ENCODE data around the genes RBM15B and IQCF5.

DNA sequence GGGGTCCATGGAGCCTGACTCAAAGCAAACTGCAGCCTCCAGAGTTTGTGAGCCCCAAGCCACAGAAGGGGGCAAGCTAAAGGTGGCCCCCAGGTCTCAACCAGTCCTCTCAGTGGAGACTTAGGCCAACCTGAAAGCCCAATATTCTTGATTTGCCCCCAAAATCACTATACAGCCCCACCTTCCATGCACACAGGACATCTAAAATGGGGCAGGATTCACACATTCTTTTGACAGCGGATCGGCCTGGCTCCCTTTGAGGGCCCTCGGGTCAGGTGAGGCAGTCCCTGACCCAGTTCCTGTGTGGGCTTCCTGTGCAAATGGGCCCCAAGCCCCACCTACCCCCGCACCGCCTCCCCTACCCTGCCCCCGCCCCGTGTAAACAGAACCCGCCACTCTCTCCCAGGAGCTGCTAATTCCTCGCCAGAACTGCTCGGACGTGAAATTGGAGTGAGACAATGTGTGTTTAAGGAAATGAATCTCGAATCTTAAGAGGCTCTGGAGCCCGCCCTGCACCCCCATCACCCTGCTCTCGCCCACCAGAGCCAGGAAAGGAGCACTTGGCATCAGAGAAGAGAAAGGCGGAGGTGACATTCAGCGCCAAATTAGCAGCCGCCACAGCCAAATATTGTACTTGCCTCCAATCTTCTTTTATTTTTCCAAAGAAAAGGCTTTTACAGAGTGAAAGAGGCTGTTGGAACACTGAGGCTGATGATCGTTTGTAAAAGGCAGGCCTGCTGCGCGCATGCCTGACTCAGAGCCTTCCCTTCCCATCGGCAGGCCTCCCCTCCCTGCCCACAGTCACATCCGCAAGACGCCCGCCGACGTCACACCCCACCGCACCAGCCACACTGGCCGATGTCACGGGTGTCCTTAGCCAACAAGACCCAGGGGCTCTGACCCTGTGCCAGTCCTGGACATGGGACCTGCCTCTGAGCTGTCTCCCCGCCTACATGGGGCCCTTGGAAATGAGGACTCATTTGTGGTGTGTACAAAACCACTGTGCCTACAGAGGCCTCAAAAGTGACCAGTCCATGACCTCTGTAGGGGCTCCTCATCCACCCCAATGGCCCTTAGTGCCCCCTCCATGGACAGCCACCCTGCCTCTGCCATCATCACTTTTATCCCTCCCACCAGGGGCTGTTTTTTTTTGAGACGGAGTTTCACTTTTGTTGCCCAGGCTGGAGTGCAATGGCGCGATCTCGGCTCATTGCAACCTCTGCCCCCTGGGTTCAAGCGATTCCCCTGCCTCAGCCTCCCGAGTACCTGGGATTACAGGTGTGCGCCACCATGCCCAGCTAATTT is 53.0 kb downstream of the CACNA2D2 start:
- RRBS = no CpG with 5 or more reads among the region's 37 CpGs

DNA sequence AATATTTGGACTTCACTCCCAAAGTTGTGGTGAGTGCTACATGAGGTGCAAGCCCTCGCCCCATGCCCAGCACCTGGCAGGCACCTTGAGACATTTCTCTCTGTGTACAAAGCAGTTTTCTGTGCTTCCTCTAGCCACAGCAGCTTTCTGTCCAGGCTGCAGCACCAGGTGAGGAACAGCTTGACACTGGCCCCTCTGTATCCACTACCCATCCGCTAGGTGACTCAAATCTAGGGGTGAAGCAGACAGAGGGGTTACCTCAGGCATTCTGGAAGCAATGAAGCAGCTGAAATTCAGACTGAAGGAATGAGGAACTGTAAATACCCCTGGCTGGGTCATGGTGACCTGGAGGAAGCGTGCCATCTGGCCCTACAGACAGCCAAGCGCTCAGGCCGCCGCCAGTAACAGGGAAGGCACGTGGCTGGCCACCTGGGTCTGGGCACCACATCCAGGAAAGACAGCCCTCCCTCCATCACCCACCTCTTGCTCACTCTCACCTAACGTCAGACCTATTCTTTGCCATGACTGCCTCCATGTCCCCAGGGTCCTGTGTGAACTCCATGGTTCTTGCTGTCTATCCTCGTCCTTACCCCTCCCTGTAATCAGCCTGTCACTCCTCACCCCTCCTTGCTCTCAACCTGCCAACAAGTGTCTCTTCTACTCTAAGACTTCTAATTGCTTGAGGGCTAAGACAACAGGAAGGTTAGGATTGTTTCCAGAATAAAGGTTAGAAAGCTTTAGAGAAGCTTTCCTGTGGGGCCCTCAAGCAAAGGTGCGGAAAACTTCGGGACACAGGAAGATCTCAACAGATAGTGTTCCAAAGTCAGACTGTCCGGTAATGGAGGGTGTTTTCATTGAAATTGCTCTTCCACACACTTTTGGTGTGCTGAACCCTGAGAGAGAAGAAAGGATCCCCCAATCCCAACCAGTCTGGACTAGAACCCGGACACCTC is 6.4 kb downstream of the CISH start:
- RRBS = no CpG with 5 or more reads among the region's 13 CpGs

DNA sequence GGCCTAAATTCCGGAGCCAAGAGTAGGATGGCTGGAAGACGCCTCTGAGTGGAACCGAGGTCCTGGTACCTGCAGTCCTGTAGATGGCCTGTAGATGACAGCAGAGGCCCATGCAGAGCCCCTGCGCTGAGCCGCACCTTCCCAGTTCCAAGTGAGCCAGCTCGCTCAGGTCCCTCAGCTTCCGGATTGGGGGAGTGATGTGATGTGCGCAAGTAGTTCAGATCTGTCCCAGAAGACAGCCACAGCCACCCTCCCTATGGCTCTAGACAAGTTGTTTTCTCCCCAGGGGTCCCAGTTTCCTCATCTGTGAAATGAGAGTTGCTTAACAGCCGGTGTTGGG is 965 bp upstream of the MAPKAPK3 start:
- RRBS = no CpG with 5 or more reads among the region's 9 CpGs

DNA sequence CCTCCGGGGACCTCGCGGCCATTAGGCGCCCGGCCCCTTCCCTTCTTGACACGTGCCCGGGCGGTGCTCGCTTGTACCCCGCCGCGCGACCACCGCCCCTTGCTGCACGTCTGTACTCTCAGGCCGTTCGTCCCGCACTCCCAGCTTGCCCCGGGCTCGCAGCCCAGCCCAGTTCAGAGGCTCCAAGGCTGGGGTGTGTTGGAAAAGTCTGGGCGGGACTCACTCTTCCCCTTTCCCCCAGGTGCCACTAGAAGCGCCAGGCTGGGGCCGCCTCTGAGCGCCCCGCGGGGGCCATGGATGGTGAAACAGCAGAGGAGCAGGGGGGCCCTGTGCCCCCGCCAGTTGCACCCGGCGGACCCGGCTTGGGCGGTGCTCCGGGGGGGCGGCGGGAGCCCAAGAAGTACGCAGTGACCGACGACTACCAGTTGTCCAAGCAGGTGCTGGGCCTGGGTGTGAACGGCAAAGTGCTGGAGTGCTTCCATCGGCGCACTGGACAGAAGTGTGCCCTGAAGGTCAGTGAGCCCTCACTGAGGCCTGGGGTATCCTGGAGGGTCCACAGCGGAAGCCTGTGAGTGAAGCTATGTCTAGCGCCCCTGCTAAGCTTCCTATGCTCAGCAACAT is 432 bp downstream of the MAPKAPK3 start:
- RRBS = 1% methylated on average over 12 of the region's 42 CpGs

- RRBS = no CpG with 5 or more reads among the region's 20 CpGs
Observed at GRCh38 chr3:51249106-51249387, 136.0 kb upstream of the MANF start.

DNA sequence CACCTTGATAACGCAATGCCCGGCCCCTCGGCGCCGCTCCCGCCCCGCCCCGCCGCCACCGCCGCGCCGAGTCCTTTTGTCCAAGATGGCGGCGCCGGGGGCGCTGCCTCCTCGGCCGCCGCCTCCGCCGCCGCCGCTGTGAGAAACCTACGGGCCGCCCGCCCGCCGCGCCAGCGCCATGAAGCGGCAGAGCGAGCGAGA is at the start of gene RBM15B:
Gene RBM15B (plus strand): TSS at position 64 of the 201 bp plus-strand sequence.
- RRBS = 1% methylated on average over 15 of the region's 34 CpGs

DNA sequence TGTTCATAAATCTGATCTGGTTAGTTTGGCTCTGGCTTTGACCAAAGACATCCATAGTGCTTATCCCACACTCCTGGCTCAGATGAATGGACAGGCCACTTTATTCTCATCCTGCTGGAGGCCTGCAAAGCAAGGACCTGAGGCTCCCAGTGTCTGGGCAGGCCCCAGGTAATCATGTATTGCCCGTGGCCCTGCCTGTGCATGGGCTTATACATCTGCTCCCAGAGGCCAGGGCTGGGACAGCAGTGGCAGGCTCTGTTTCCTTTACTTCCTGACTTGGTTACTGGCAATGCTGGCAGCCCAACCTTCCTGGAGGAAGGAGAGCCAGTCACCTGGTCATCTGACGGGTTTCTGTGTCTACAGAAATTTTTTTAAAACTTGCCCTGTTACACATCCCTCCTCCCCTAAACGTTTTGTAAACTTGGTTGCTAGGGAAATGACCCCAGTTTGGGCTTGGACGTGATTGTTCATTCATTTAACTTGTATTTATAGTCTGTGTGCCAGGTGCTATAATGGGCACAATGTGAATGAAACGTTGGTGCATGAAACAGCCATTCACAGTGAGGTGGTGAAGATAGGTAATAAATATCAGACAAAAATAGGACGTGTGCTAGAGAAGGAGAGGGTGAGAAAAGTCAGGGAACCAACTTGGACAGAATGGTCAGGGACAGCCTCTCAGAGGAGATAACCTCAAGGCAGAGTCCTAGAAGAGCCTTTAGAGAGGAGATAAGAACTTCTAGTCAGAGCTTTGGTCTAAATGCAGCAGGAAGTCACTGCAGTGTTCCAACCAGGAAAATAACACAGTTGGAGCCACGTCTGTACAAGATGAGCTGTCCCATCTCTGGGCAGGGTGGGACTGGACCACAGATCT is 14.0 kb downstream of the TEX264 start:
- RRBS = no CpG with 5 or more reads among the region's 7 CpGs

DNA sequence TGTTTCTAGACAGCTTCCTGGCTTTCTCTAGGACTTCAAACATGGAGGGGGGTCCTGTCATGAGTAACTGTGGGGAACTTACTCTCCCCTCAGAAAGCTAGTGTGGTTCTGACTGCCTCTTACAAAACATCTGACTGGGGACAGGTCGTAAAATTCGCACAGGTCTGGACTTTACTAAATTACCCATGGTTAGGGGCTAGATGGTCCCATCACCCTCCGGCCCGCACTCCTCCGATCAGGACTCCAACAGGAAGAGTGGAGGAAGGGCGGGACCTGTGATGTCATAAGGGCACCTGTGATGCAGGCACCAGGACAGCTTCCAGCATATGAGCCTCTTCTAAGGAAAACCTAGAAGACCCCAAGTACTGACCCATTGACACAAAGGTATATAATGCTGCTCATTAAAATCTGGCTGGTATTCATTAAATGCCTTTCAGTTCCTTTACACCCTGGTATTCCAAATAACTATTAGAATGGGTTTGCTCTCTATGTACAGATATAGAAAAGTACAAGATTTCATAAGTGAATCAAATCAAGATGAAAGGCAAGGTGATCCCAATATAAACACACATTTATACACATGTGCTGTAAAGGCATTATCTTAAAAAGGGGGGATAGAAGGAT is at the start of gene IQCF5:
Gene IQCF5 (minus strand): TSS at position 257 of the 624 bp plus-strand sequence.
- RRBS = no CpG with 5 or more reads among the region's 6 CpGs

DNA sequence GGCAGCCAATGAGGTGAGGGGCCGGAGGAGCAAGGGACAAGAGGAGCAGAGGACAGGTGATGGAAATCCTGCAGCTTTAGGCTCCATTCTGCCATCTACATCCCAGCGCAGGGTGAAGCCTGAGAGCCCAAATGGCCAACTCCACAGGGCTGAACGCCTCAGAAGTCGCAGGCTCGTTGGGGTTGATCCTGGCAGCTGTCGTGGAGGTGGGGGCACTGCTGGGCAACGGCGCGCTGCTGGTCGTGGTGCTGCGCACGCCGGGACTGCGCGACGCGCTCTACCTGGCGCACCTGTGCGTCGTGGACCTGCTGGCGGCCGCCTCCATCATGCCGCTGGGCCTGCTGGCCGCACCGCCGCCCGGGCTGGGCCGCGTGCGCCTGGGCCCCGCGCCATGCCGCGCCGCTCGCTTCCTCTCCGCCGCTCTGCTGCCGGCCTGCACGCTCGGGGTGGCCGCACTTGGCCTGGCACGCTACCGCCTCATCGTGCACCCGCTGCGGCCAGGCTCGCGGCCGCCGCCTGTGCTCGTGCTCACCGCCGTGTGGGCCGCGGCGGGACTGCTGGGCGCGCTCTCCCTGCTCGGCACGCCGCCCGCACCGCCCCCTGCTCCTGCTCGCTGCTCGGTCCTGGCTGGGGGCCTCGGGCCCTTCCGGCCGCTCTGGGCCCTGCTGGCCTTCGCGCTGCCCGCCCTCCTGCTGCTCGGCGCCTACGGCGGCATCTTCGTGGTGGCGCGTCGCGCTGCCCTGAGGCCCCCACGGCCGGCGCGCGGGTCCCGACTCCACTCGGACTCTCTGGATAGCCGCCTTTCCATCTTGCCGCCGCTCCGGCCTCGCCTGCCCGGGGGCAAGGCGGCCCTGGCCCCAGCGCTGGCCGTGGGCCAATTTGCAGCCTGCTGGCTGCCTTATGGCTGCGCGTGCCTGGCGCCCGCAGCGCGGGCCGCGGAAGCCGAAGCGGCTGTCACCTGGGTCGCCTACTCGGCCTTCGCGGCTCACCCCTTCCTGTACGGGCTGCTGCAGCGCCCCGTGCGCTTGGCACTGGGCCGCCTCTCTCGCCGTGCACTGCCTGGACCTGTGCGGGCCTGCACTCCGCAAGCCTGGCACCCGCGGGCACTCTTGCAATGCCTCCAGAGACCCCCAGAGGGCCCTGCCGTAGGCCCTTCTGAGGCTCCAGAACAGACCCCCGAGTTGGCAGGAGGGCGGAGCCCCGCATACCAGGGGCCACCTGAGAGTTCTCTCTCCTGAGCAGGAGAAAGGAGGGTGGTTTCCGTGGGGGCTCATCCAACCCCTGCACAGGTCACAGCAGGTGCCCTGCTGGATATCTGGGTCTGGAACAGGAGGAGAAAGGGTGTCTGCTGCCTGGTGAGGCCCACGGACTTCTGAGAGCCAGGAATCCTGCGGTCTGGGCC is 842 bp downstream of the GPR62 start:
- RRBS = 5% methylated on average over 27 of the region's 129 CpGs

DNA sequence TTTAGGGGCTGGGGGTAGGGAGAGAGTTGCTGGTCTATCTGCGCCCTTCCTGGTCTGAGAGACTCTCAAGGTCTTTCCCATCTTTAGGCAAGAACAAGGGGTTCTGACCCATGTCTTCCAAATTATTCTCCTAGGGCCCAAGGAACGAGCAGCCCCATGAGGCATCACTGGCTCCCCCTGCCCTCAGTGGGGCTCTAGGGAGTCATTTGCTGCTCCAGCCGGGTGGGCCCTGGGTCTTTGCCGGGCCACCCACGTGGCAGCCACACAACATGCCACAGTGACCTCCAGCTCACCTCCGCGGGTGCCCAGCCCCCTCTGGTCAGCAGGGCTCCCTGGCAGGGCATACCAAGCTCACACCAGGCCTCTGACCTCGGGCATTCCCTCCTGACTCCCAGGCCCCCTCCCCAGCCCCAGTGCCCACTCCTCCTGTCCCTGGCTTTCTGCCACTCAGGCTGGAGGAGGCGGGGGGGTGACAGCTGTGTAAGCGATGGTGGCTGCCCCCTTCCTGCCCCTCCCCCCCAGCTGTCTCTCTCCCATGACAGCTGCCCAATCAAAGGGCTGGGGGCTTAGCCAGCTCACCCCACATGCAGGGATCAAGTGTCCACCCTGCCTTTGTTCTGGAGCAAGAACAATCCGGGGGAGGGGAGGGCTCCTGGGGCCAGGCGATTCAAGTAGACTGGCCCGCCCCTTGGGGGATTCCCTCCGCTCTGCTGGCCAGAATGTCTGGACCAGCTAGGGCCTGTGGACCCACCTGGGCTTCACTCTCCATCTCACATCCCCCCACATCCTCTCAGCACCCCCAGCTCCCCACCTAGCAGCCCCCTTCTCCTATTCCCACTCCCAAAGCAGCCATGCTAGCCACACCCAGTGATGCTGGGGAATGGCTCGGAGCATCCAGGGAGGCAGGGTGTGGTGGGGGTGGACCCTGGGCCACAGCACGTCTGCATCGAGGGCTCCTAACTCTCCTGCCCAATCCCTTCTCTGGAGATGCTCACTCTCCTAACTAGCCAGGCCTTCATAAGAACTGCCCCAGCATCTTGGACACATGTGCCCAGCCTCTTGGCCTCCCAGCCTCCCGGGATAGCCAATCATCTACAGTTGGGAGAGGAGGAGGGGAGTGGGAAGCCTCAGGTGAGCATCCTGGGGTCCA is 3.1 kb downstream of the PCBP4 start:
- RRBS = no CpG with 5 or more reads among the region's 18 CpGs

- RRBS = no CpG with 5 or more reads among the region's 1 CpG
Observed at GRCh38 chr3:51982409-51982734, 963 bp upstream of the ACY1 start.

DNA sequence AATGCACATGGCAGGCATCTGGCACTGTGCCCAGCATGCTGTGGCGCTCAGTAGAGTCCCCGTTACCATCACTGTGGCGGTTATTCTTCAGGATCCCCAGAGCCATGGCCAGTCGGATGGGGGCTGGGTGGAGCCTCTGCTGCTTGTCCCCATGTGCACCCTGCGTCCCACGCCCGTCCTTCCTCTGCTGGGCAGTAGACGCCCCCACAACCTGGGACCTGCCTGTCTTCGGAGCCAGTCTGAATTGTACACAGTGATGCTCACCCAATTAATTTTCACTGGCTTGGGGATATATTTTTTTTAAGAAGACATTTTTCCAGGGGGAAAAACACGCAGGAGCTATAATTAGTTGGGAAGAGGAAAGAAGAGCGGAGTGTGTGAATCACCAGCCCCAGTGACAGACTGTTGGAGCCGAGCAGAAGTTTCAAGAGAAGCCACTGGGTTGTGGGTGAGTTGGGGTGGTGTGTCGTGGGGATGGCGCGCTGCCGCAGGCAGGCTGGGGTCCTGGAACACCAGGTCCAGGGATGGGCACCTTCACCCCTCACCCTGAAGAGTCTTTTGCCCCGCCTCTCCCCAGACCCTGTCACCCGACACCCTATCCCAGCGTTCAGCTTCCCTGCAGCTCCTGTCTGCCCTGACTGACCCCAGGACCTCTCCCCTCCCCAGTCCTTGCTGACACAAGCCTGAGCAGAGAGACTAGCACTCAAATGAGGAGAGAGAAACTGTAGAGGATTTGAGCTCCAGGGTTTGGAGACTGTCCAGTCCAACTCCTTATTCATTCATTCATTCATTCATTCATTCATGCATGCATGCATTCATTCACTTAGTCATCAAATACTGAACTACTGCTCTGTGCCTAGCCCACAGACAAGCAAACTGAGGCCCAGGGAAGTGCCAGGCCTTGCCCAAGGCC is 27.0 kb upstream of the RPL29 start:
- RRBS = no CpG with 5 or more reads among the region's 19 CpGs

GRCh38 chr3:52064696-52065941 is 8.7 kb upstream of the DUSP7 start:
- RRBS = 46% methylated on average over 3 of the region's 23 CpGs

DNA sequence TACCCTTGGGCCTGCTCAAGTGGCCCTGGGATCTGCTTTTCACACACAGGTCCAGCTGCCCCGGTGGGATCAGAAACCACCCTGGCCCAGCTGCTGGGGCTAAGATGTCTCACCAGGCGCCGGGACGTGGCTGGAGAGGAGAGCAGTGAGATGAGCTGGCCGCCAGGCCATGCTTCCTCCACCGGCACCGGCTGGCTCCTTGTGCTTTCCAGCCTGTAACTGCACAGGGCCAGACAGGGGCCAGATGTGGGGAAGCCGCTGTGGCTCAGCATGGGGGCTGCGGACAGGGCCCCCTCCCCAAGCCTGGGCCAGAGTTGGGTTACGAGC is 11.5 kb upstream of the DUSP7 start:
- RRBS = 27% methylated on average over 6 of the region's 10 CpGs

- RRBS = no CpG with 5 or more reads among the region's 5 CpGs
Observed at GRCh38 chr3:52108218-52108482, 46.1 kb downstream of the POC1A start.

GRCh38 chr3:52196728-52197355 is 1.1 kb upstream of the ALAS1 start:
- RRBS = no CpG with 5 or more reads among the region's 3 CpGs

GRCh38 chr3:52246477-52247377 is 1.2 kb downstream of the PPM1M start:
- RRBS = 86% methylated on average over 1 of the region's 17 CpGs

GRCh38 chr3:52281767-52282529 is 3.5 kb upstream of the WDR82 start:
- RRBS = no CpG with 5 or more reads among the region's 7 CpGs

- RRBS = no CpG with 5 or more reads among the region's 12 CpGs
Observed at GRCh38 chr3:52349621-52350007, 33.5 kb downstream of the DNAH1 start.

- RRBS = no CpG with 5 or more reads among the region's 19 CpGs
Observed at GRCh38 chr3:52409160-52409836, 510 bp downstream of the BAP1 start.